H1 (cell line): ENCODE measurements around a stretch of chr18.

- RRBS = no CpG with 5 or more reads among the region's 7 CpGs
CAGE:
- cytosol, long polyA plus RNA = no peak
- long polyA plus RNA = no peak
- nucleus, long polyA plus RNA = no peak
Measured at GRCh38 chr18:22322010-22322576, 95.6 kb downstream of the CTAGE1 start.

DNA sequence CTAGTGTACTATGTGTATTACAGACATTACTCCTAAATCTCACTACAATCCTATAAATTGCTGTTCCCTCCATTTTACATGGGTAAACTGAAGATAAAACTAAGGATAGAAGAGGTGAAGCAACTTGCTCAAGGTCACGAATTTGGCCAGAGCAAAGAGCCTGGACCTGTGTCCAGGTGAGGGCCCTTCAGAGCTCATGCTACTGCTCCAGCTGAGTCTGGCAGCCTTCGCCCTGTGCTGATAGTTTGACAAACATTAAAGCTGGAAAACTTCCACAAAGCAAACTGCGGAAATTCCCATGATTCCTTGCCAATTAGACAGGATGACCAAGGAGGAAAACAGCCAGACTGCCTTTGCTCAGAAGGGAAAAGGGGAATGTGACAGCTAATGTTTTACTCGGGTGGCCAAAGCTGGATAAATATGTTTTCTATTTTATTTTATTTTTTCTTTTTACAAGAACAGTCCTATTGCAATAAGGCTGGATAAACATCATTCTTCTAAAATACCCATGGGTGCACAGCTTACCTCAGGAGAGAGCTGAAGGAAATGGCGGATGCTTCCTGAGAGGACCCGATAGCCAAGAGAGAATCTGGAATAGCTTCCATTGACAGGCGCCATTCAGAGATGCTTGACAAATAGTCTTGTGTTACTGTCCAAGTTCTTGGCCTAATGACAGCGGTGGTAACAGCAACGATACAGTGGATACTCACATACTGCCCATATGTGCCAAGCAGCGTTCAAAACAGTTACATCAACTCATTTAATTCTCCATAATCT lies 5.3 kb upstream of the CTAGE1 start:
- RRBS = no CpG with 5 or more reads among the region's 10 CpGs
CAGE:
- cytosol, long polyA plus RNA = no peak
- long polyA plus RNA = no peak
- nucleus, long polyA plus RNA = no peak

DNA sequence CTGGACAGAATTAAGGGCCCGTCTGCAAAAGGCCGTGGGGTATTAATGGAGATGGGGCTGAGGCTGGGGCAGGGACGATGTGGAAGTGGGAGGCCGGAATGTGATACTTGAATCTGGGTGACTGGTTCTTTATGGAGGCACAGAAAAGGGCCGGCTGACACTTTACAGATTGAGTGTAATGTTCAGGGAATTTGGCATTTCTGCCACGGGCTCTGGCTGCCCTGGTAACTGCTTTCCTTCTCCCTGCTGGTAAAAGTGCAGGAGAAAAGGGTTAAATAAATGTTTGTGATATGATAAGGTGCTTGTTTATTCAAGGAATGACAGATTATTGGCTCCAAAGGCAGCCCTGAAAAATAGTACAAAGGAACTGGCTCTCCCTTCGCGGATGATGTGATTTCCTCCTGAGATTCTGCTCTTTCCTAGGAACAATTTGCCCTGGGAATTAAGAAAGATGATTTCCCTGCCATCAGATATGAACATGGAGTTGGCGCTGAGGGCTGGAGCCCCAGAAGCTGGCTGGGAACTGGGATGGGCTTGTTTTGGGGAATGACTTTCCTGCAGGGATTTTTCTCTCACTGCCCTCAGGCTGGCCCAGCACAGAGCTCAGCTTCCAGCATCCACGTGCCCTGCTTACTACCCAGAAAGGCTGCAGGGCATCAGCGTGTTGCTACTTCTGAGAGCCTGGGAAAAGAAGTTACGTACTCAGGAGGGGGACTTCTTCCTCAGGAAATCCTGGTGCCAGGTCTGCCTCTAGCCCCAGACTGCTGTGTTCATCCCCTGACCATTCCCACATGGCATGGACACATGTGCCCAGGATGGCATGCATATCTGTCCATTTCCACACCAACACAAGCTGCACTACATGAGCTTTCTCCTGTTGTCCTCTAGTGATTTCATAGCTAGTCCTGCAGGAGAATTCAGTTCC lies 53.0 kb upstream of the CTAGE1 start:
- RRBS = no CpG with 5 or more reads among the region's 12 CpGs
CAGE:
- cytosol, long polyA plus RNA = no peak
- long polyA plus RNA = no peak
- nucleus, long polyA plus RNA = no peak

GRCh38 chr18:22558802-22559778 lies 141.4 kb upstream of the CTAGE1 start:
- RRBS = 0% methylated on average over 1 of the region's 53 CpGs
CAGE:
- cytosol, long polyA plus RNA = no peak
- long polyA plus RNA = no peak
- nucleus, long polyA plus RNA = no peak

DNA sequence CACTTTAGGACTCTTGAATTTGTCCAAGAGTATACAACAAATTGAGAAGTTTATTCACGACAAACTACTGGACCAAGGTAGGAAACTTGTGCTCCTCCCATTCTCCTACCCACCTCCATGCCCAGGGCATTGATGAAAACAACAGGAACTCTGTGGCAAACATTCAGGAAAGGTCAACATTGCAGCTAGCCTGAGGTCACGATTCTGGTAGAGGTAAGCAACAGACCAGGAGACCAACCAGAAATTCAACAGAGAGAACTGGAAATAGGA lies 209.0 kb upstream of the CTAGE1 start:
- RRBS = no CpG with 5 or more reads among the region's 2 CpGs
CAGE:
- cytosol, long polyA plus RNA = no peak
- long polyA plus RNA = no peak
- nucleus, long polyA plus RNA = no peak

DNA sequence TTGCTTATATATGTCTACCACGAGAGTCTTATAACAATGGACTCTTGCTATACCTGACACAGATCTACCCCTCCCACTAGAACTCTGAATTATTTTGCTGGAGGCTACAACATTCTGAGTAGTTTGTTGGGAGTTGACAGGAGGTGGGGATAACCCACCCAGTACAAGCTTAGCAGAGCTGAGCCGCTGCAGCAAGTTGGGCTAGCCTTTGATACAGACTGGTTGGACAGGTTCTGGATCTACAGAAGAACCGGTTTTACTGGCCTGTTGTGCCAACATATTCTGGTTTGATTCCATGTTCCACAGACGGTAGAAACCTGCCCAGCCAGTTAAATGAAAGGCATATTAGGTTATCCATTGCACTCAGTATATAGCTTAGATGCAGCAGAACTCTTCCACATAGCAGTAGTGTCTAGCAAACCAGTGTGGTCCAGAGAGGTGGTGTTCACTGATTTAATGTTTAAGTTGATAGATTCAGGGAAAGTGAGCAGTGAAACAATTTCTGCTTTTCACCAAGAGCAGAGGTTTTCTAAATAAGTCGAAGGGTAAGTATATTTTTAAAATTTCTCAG lies 19.3 kb upstream of the RBBP8 start:
- RRBS = no CpG with 5 or more reads among the region's 5 CpGs
CAGE:
- cytosol, long polyA plus RNA = no peak
- long polyA plus RNA = no peak
- nucleus, long polyA plus RNA = no peak

DNA sequence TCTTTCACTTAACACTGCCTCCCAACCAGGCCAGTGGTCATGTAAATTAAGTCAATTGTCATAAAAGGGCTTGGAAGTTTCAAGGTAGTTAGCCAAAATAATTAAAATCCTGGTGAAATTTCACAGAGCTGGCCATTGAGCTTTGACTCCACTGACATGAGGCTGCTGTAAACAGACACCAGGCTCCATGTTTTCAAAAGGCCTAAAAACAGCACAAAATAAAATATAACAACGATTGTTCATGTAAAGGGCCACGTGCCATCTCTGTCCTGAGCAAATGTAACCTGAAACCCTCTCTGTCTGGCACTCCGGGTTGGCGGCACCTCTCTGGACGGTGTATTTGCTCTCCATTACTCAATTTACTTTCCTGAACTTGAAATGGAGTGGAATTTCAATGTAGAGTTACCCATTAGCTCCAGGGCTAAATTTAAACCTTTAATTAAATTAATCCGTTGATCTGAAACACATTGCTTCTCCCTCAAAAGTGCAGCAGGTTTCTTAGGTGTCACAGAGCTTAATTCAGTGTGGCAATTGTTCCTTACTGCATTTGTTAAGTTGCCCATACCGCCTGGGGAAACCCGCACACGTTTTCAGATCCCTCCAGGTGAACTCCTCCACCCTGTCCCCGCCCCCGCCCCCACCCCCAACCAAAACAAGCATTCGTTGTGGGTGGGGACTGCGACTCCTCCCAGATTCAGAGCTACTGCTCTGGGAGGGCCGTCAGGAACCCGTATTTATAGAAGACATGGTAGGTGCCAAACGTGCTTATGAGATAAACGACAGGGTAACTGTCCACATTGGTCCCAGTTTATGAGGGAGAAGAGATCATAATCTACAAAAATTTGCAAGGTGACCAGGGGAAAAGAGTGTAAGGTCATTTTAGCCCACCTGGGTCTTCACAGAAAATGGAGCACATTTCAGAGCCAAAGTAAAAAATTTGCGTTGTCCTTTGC lies 1.2 kb upstream of the CABLES1 start:
- RRBS = no CpG with 5 or more reads among the region's 18 CpGs
CAGE:
- cytosol, long polyA plus RNA = no peak
- long polyA plus RNA = no peak
- nucleus, long polyA plus RNA = start-site peak on the plus strand centred at position 832 of the sequence, 320 bp wide, 9 reads

DNA sequence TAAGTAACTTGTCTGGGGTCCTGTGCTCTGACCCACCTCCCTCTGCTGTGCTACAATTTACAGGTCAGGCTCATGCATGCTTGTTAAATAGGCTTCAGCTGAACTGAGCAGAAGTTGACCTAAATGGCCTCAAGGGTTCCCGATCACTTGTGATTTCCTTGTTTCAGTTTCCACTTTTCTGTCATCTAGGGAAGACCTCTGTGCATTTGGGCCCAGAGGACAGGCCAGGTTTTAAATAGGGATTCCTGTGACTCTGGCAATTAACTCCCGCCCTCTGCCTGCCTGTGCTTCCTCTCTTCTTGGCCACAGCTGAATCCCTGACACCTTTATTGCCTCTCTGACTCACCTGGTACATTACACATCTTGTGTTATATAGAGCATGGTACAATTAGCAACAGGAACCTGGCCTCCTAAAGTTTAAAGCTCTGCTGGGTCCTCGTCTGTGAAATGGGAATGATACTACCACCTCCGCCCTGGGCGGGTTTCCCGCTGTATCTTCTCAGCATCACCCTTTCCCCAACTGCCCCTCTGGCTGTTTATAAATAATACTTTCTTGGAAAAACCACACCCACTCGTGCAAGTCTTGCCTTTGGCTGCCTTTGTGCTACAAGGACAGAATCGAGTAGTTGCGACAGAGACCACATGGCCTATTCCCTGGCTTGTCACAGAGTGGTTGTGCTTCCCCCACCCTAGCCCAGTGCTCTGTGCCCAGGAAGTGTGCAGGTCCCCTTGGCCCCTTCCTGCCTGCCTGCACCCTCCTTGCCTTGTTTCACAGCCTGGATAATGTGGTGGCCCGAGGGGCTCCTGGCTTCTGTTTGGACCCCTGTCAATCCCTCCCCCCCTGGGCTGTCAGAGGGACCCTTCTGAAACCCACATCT lies 7.9 kb downstream of the CABLES1 start:
- RRBS = no CpG with 5 or more reads among the region's 10 CpGs
CAGE:
- cytosol, long polyA plus RNA = no peak
- long polyA plus RNA = no peak
- nucleus, long polyA plus RNA = no peak

GRCh38 chr18:23143873-23144476 lies 8.7 kb downstream of the CABLES1 start:
- RRBS = no CpG with 5 or more reads among the region's 10 CpGs
CAGE:
- cytosol, long polyA plus RNA = no peak
- long polyA plus RNA = no peak
- nucleus, long polyA plus RNA = no peak

- RRBS = no CpG with 5 or more reads among the region's 6 CpGs
CAGE:
- cytosol, long polyA plus RNA = no peak
- long polyA plus RNA = no peak
- nucleus, long polyA plus RNA = no peak
Measured at GRCh38 chr18:23189825-23190195, 54.5 kb downstream of the CABLES1 start.

DNA sequence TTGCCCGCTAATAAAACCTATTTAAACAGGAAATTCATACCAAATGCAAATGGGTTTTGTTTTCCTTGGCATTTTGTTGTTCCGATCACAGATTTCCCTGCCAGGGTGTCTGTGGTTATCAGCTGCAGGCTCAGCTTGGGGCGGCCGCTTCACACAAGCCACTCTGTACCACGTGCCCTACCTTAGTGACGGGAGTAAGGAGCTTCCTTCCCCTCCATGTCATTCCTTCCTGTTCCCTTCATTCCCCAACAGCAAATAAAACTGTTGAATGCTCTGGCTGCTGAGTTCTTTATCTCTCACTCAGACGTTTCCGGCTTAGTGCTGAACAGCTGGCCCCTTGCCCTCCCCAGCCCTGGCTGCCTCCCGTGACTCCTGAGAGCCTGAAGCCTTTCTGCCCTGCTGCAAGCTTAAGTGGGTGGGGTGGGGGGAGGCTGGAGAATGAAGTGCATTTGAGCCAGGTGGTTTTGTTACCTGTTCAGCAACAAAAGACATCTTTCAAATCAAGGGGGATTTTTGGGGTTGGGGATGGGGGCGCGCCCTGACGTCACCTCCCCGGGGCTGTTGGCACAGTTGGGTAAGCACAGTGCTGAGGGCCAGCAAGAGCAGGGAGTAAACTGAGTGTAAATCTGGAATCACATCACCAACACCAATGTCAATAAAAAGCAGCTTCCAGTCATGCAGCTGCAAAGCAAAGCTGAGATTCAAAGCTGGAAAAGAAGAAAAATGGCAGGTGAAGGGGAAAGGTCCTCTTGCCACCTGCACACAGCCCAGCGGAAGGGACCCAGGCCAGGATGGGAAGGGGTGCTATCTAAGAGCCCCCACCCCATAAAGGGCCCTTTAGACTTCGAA lies 125.1 kb downstream of the CABLES1 start:
- RRBS = no CpG with 5 or more reads among the region's 15 CpGs
CAGE:
- cytosol, long polyA plus RNA = no peak
- long polyA plus RNA = no peak
- nucleus, long polyA plus RNA = no peak

GRCh38 chr18:23891510-23891886 lies 123.1 kb upstream of the TTC39C start:
- RRBS = no CpG with 5 or more reads among the region's 3 CpGs
CAGE:
- cytosol, long polyA plus RNA = no peak
- long polyA plus RNA = no peak
- nucleus, long polyA plus RNA = no peak

DNA sequence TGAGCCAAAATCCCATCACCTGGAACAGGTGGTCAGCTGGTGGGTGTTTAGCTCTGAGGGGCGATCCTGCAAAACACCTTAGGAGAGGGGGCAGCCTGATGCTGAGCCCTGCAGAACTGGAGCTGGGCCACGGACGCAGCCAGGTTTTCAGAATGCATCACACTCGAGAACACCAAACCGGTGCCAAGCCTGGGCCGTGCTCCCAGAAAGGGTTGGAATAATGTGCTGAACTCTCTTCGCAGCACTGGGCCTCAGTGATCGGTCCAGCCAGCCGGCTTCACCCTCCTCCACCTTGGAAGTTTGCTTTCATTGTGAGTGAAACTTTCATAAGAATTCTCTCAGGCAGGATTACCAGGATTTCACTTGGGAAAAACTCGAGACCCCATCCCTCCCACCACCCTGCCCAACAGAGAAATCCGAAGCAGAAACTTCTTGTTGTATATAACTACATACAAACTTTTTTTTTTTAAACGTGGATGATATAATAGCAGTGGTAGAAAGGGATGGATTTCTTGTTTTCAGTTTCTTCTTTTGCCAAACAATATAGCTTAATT lies 56.4 kb upstream of the TTC39C start:
- RRBS = 84% methylated on average over 4 of the region's 12 CpGs
CAGE:
- cytosol, long polyA plus RNA = no peak
- long polyA plus RNA = no peak
- nucleus, long polyA plus RNA = no peak

DNA sequence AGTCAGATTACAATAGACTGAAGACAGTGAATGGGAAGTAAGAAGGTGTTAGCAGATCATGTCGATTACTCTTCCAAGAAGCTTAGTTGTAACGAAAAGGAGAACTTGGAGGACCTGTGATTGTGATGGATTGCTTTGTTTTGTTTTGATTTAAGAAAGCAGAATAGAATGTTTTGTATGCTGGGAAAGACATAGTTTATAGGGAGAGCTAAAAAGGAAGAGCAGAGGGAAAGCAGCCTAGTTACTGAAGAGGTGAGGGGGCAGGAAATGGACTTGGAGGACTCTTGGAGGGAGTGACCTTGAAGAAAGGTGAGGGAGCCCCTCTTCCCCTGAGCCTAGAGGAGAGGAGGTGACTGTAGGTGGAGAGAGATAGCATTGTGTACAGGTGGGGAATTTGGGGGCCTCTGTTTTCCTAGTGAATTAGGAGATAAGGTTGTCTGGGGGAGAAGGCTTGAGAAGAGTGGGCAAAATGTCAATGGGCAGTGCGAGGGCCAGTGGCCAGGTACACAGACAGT lies 49.1 kb upstream of the TTC39C start:
- RRBS = no CpG with 5 or more reads among the region's 3 CpGs
CAGE:
- cytosol, long polyA plus RNA = no peak
- long polyA plus RNA = no peak
- nucleus, long polyA plus RNA = no peak

- RRBS = no CpG with 5 or more reads among the region's 6 CpGs
CAGE:
- cytosol, long polyA plus RNA = no peak
- long polyA plus RNA = no peak
- nucleus, long polyA plus RNA = no peak
Measured at GRCh38 chr18:23972435-23972839, 42.1 kb upstream of the TTC39C start.

- RRBS = no CpG with 5 or more reads among the region's 9 CpGs
CAGE:
- cytosol, long polyA plus RNA = no peak
- long polyA plus RNA = no peak
- nucleus, long polyA plus RNA = no peak
Measured at GRCh38 chr18:23994502-23994913, 20.0 kb upstream of the TTC39C start.

DNA sequence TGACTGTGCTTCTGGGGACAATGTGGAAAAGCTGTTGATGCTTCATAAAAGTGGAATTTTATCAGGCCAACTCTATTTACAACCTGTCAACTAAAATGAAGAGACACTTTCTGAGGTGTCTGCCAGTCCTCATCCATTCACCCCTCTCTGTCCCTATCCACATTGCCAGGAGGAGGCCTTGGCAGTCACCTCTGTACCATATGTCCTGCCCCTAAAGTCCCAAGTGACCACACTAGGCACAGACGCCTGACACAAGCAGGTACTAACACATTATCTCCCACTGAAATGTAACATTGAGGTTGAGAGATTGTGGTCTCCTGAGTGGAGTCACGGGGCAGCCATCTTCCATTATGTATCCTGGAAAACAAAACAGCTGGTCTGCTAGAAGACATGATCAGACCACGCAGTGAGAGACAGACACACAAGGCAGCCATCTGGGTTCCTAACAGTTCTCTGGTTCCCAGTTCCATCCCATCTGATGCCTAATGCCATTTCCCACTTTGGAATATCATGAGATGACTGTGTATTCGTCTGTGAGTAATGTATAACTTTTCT lies 71.3 kb downstream of the OSBPL1A start:
- RRBS = no CpG with 5 or more reads among the region's 4 CpGs
CAGE:
- cytosol, long polyA plus RNA = no peak
- long polyA plus RNA = no peak
- nucleus, long polyA plus RNA = no peak

DNA sequence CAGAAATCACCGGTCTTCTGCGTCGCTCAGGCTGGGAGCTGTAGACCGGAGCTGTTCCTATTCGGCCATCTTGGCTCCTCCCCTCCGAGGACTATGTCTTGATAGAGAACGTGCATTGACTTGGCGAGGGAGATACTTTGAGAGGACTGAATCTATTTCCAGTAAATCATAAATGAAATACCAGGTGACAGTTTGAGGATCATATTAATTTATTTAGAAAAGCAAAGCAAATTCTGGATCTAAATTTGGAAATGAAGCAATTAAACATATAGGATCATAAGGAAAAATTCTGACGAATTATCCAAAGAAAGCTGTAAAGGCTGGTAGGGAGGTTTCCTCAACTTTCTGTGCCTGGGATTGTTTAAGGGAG lies 164.5 kb downstream of the HRH4 start:
- RRBS = no CpG with 5 or more reads among the region's 9 CpGs
CAGE:
- cytosol, long polyA plus RNA = no peak
- long polyA plus RNA = no peak
- nucleus, long polyA plus RNA = no peak

DNA sequence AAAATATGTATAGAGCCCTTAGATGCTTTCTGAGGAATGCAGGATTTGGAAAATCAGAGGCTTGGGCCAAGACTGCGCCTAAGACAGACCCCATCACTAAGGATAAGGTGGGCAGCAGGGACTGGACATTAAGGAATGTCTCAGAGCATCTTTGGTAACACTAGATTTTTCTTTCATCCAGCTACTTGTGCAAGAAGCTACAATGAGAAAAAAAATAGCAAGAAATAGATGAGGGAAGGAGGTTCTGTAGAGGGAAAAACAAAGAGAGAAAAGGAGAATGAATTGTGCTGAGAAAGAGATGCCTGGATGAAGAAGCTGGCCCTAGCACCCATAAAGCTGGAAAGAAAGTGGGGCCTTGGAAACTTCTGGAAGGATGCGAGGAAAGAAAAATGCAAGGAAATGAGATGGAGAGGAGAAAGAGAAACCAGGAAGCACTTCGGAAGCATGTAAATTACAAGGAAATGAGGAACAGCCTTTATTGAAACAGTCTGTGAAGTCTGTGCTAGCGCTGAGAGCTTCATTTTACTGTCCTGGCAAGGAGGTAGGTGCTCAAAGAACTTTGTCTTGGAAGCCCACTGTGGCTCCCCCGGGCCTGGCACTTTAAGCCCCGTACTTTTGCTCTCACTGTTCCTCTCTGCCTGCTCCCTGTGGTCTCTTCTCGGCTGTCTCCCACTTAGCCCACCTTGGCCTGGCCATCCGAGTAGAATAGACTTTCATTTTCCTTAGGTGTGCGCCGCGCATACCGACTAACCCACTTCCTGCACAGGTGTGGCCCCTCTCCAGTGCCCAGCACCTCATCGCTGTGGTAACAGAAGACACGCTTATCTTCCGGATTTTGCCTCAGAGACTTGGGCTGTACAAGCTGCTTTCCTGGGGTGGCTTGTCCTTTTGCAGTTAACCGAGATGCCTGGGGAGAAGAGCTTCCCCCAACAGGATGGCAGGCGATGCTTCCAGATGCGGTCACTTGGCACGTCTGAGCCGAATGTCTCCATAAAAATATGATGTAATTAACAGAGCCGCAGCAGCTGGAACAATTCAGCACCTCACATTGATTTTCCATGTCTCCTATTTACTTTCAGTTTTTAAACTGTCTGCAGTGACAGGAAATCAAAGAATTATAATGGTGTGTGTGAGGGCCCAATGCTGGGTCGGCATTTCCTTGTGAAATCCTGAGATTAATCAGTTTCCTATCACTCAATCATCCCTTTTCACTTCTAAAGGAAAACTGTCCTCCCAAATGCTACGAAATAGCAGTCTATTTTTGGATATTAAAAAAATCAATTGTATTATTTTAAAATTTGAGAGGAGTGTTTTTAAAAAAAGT lies 199.6 kb downstream of the HRH4 start:
- RRBS = no CpG with 5 or more reads among the region's 23 CpGs
CAGE:
- cytosol, long polyA plus RNA = no peak
- long polyA plus RNA = no peak
- nucleus, long polyA plus RNA = no peak

- RRBS = no CpG with 5 or more reads among the region's 7 CpGs
CAGE:
- cytosol, long polyA plus RNA = no peak
- long polyA plus RNA = no peak
- nucleus, long polyA plus RNA = no peak
Measured at GRCh38 chr18:24913836-24914345, 438.1 kb downstream of the ZNF521 start.